ENCODE measurements around a stretch of chr10.

DNA sequence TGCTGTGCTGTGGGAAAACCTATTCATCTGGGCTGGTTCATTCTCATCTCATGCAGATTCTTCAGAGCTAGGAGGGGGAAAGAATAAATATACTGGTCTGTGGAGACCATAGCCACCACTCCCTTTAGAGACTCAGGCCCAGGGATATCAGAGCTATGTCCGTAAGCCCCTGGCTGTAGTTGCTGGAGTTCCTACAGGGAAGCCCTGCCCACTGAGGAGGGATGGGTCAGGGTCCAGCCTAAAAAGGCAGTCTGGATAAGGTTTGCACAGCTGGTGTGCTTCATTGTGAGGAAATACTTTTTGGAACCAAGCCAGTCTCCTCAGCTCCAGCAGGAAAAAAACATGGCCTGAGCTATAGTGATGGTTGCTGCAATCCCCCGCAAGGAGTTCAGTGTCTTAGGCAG is 52.5 kb upstream of the CYP2C8 start:
- PRO-cap: no peak

GRCh38 chr10:95263740-95264770 is 26.7 kb downstream of the PDLIM1 start:
- PRO-cap: no peak

DNA sequence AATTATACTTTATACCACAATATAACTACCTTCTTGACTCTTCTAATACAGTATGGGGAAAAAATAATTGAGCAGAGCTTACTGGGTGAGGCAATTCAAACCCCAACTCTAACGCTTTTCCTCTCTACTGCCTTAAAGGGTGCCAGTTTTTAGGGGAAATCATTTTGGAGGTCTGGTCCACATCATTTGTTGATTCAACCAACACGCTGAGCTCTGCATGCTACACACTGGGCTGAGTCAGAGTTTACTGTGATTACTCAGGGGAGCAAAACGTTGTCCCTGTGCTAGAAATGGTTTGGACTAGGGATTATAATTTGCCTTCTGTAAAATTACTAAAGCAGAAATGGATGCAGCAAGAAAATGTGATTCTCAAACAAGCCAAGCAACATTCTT is 11.4 kb downstream of the PDLIM1 start:
- PRO-cap: no peak

- PRO-cap: no peak
These were observed 10.1 kb downstream of the PDLIM1 start for GRCh38 chr10:95280673-95281153.

DNA sequence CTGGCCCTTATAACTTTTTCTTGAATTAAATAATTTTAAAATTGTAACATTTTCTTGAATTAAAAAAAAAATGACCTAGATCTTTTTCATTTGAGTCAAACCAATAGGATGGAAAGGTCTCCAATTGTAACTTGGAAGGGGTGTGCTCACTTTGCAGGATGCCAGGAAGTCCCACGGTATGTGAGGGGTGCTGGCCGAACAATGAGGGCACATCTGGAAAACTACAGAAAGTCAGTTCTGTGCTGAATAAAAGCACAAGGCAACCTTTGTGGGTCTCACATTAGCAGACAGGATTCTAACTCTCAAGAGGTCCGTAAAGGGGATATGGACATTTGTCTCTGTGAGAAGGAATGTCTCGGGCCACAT is 52.8 kb upstream of the PDLIM1 start:
- PRO-cap: no peak

DNA sequence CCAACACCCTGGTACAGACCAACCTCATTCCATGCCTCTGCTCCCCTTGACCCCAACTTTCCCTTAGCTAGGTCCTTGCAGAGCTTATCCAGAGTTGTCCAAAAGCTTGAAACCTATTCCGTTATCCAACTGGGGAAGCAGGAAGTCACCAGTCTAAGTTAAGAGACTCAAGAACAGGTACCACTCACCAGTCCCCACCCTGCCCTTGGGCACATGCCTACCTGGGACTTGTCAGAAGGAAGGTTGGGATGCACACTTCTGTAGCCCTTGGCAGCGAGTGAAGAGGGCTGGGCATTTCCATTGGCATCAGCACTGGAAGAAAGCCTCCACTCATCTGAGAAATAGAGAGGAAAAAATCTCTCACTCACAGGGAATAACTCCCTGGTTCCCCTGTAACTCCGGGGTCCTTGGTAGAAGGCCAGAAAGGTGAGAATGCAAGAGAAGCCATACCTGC is 131.0 kb upstream of the PDLIM1 start:
- PRO-cap: no peak

- PRO-cap: no peak
These were observed 128.0 kb downstream of the SORBS1 start for GRCh38 chr10:95432910-95433898.

GRCh38 chr10:95447563-95448314 is 113.4 kb downstream of the SORBS1 start:
- PRO-cap: no peak

- PRO-cap: no peak
These were observed 89.5 kb downstream of the SORBS1 start for GRCh38 chr10:95471489-95472232.

DNA sequence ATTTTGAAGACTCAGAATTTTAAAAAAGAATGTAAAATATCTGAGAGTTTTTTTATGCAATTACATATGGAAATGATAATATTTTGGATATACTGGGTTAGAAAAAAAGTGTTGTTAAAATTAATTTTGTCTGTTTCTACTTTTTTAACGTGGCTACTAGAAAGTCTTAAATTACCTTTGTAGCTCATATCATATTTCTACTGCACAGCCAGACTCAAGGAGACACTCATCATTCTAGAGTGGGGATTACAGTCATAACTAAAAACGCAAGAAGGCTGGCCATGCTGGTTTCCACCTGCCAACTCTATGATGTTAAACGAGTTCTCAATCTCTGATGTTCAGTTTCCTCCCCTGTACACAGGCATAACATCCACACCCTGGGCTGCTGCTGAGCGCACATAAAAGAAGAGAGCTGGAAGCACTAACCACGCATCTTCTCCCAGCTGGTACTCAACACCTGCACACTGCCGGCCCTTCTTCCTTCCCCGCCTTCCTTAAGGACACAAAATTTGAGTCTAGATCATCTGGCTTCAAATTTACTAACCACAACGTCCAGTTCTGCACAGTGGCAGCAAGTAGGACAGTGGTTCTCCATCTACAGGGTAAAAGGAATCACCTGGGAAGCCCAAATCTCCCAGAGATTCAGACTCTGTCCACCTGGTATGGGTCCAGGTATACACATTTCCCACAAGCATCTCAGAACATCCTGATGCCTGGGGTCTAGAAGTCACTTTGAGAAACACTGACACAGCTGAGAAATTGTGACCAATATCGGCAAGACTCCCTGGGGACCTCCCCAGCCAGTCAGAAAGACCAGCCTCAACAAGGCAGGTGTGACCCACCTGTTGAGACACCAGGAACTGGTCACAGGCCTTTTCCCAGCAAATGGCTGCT is 60.4 kb downstream of the SORBS1 start:
- PRO-cap: unidirectional peak, minus-strand start at position 303 of the sequence

DNA sequence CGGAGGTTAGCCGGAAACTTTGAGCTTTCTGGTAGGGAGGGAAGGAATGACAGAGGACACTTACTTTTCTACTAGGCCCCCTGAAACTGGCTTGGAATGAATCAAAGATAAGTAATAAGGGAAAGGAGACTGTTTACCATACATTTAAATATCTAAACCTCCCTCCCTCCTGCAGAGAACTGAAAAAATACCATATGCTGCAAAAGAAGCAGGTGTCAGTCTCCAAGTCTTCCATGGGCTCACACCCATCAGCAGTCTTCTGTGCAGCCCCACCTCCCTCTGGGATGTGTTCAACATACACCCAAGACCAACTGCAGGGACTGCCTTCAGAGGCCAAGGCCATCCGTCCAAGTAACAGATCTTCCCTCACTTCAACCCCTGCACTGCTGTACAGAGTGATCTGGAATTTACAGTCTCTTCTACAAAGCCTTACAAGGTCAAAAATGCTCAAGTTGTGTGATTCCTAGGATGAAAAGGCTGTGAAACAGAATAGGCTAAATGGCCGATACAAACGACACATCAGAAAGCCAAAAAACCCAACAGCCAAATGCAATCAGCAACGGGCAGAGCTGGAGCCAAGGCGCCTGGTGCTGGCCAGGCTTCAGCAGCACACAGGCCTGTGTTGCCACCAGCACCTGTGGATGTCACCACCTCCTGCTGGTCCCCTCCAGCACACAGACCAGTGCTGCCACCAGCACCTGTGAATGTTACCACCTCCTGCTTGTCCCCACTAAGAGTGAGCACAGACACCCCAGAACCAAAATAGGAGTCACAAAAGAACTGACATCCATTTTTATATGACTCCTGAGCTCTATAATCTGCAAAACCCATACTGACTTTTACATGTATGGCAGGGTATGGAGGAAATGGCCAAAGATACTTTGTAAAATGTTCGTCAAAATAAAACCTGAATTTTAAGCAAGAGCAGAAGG is 42.2 kb downstream of the SORBS1 start:
- PRO-cap: no peak

- PRO-cap: no peak
These were observed 3.7 kb upstream of the TCTN3 start for GRCh38 chr10:95697378-95697973.

GRCh38 chr10:95785785-95786537 is 30.0 kb downstream of the ENTPD1 start:
- PRO-cap: no peak

GRCh38 chr10:95793640-95793978 is 37.6 kb downstream of the ENTPD1 start:
- PRO-cap: no peak

GRCh38 chr10:95864984-95865643 is 42.7 kb upstream of the CC2D2B start:
- PRO-cap: no peak

- PRO-cap: no peak
These were observed 15.9 kb downstream of the CCNJ start for GRCh38 chr10:96059235-96059816.

GRCh38 chr10:96269259-96269767 is 2.1 kb downstream of the BLNK start:
- PRO-cap: no peak

GRCh38 chr10:96269777-96270379 is 1.5 kb downstream of the BLNK start:
- PRO-cap: no peak

DNA sequence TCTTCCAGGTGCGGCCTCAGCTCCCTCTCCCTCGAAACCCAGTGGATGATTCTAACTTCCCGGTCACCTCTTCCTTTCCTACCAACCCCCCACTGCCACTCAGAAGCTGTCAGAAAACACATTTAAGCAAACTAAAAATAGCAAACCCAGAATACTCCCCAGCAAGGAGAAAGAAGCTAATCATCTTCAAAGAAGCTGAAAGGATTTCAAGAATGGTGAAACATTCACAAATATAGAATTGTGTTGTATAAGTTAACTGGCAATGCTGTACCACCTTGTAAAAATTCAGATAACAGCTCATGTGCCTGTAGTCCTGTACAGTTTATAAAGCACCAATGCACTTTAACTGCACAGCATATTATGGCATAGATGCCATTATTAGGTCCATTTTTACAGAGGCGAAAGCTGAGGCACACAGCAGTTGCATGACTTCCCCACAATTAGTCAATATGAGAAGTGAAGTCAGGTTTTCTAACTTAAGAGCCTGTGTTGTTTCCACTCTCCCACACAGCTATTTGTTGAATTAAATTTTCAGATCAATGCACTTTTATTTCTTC is 13.7 kb upstream of the DNTT start:
- PRO-cap: no peak

DNA sequence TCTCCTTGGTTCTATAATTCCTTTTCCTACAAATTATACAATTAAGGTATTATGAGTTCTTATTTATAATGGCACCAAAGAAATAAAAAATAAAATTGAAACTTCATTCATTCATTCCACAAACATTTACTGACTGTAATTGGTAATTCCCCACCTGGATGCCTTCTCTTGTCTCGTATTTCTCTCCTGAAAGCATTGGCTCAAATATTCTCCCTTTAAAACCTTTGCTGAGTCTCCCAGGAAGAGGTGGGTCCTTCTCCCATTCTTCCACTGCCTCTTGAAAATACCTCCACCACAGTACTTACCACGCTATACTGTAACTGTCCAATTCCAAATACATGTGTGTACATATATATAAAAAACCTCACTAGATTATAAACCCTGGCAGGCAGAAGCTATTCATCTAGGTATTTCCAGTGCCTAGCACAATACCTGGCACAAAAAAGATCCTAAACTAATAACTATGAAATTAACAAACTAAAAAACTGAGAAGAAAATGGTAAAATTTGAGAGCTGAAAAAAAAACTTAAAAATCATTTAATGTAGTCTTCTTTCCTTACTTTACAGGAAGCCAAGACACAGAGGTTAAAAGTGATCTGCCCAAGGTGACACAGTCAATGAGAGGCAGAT is 17.4 kb upstream of the TLL2 start:
- PRO-cap: no peak

Data from ureter (tissue), 1 donor.